Subcutaneous adipose tissue (tissue), 3 donors: ENCODE data around the genes SYCN, ZFP36 and TIMM50.

DNA sequence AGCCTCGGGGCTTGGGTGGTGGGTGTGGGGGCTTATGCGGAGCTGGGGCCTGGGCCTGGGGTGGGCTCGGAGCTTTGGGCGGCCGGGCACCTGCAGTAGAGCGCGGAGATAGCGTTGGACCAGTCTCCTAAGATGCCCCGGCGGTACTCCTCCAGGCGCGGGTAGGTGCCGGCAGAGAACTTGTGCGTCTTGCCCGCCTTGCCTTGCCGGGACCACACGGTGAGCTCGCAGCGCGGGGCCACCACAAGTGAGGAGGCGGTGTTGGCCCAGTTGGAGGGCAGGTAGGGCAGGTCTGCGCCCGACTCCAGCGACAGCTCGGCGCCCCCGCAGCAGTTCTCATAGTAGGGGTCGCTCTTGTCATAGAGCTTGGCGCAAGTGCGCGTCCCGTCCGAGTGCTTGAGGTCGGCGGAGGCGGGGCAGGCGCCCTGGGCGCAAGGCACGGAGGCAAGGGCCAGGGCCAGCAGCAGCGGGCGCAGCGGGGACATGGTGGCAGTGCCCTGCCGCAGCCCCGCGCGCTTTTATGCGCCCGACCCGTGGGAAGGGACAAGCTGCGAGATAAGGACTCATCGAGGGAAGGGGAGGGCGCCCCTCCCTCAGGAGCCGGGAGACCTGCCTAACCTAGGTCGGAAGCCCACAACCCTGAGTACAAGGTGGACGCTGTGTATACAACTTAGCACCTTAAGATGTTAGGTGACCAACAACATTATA is at the start of gene SYCN:
Gene SYCN (minus strand): TSS at position 494 of the 708 bp plus-strand sequence.
- PRO-cap, result no peak
- RAMPAGE, long total RNA, 3 experiments, result start-site peak on the minus strand in 1 of 3 experiments, centred at position 496 of the sequence, 78 reads per replicate

DNA sequence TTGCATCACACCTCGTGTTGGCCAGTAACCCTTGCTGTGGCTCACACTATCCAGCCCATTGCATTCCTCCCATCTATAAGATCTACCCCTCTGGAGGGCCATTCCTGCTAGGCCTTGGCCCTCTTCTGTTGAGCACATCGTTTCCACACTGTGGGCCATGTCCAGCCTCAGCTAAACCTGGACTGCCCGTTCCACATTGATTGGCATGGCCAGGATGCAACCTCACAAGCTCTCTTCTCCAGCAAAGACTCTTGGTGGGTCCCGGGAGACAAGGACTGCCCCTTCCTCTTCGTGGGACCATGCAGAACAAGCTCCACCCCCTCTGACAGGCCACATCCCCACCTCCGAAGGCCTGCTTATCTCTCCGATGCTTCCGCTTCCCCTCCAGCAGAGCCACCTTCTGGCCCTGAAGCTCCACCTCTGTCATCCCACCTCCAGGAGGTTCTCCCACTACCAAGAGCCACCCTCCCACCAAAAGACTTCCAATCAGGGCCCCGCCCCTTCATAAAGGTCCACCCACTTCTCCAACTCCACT is 10.2 kb downstream of the LRFN1 start:
- PRO-cap, result no peak
- RAMPAGE, long total RNA, 3 experiments, result no peak in any of the 3 experiments

- PRO-cap, result no peak
- RAMPAGE, long total RNA, 3 experiments, result no peak in any of the 3 experiments
Observed at GRCh38 chr19:39399473-39400803, 6.7 kb upstream of the ZFP36 start.

GRCh38 chr19:39406028-39406964 is at the start of gene ZFP36:
Gene ZFP36, plus strand, starts transcription at chr19:39406847.
- PRO-cap, result unidirectional peak, minus-strand start at chr19:39406428; bidirectional peak, plus-strand start at chr19:39406847, minus-strand start at chr19:39406686
- RAMPAGE, long total RNA, 3 experiments, result start-site peak on the plus strand in 1 of 3 experiments, at chr19:39406852-39406857 at its widest, 12 reads per replicate

DNA sequence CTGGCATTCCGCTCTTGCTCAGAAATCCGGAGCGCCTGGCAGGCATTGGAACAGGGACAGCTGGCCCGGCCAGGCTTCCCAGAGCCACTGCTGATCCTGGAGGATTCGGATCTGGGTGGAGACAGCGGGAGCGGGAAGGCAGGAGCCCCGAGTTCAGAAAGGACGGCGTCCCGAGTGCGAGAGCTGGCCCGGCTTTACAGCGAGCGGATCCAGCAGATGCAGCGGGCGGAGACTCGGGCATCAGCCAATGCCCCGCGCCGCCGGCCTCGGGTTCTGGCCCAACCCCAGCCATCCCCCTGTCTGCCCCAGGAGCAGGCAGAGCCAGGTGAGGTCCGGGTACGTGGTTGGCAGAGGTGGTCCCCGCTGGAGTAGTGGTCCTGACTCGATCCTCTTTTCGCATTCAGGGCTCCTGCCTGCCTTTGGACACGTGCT is 10.9 kb downstream of the PLEKHG2 start:
- PRO-cap, result no peak
- RAMPAGE, long total RNA, 3 experiments, result no peak in any of the 3 experiments

DNA sequence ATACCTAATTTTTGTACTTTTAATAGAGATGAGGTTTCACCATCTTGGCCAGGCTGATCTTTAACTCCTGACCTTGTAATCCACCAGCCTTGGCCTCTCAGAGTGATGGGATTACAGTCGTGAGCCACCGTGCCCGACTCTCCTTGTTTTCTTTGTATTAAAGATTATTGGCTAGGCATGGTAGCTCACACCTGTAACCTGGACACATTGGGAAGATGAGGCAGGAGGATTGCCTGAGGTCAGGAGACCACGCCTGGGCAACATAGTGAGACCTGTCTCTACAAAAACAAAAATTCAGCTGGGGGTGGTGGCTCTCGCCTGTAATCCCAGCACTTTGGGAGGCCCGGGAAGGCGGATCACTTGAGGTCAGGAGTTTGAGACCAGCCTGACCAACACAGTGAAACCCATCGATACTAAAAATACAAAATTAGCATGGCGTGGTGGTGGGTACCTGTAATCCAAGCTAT is 3.3 kb downstream of the RPS16 start:
- PRO-cap, result no peak
- RAMPAGE, long total RNA, 3 experiments, result no peak in any of the 3 experiments

- PRO-cap, result no peak
- RAMPAGE, long total RNA, 3 experiments, result no peak in any of the 3 experiments
Observed at GRCh38 chr19:39433838-39434347, 1.9 kb downstream of the RPS16 start.

- PRO-cap, result no peak
- RAMPAGE, long total RNA, 3 experiments, result no peak in any of the 3 experiments
Observed at GRCh38 chr19:39448074-39448348, 2.6 kb downstream of the SUPT5H start.

DNA sequence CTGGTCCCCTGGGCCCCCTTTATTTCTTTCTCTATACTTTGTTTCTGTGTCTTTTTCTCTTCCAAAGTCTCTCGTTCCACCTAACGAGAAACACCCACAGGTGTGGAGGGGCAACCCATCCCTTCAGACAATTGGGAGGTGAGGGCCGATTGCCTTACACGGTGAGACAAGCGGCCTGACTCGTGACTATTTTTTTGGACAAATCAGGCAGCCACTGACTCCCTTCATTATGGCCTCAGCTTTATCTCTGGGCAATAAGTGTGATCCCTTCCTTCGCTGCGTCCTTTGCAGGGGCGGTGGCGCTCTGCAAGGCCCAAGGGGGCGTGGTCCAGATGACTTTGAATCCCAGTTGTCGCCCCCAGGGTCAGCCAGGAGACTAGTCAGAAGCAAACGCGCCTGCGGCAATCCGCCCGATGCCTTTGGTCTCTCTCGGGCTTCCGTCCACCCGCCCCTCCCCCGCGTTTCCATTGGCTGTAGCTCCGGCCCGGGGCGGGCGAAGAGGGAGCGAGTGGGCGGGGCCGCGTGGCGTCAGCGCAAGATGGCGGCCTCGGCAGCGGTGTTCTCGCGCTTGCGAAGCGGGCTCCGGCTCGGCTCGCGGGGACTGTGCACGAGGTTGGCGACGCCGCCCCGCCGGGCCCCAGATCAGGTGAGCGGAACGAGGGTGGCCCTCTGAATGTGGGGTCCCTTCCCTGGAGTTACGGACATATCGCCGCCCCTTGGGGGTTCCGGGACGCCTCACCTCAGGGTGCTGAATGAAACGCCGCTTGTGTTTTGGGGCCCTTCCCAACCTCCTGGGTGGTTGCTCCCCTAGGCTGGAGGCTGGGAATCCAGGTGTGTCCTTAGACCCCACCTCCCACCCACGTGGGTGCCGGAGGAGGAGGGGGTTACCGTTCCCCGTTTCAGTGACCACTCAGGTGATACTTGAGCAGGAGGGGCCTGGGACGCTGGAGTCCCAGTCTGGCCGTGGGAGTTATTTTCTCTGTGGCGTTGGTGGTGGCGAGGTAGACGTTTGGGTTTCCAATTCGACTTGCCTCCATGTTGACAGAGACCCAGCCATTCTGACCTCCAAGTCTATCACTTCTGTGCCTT is at the start of gene TIMM50:
Gene TIMM50 (plus strand): TSS at position 523 of the 1,089 bp plus-strand sequence.
- PRO-cap, result bidirectional peak, plus-strand start at position 523 of the sequence, minus-strand start at position 428 of the sequence
- RAMPAGE, long total RNA, 3 experiments, result start-site peak on the plus strand in 3 of 3 experiments, centred at positions 545 to 548 of the sequence, 152 to 433 reads per replicate

DNA sequence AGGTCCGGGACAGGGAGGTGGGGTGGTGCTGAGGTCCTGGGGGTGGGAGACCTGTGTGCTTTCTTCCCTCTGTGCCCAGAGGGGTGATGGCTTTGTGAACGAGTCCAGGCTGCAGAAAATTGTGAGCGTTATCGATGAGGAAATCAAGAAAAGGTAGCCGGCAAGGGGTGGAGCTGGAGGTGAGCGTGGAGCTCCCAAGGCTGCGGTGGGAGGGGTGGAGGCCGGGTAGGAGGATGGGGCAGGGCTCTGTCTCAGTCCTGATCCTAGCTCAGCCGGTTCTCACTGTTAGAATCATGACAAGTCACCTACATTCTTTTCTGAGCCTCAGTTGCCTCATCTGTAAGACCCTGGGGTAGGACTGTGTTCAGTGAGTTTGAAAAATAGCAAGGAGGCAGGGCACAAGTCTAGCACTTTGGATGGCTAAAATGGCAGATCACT is 4.1 kb downstream of the SELENOV start:
- PRO-cap, result no peak
- RAMPAGE, long total RNA, 3 experiments, result no peak in any of the 3 experiments

DNA sequence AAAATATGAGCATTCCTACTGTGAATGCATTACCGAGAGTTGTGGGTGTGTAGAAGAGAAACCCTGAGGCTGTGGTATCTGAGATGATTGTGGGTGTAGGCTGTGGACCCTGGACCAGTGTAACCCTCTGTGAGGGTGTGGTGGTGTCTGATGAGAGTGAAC is 222 bp downstream of the LGALS14 start:
- PRO-cap, result no peak
- RAMPAGE, long total RNA, 3 experiments, result no peak in any of the 3 experiments

DNA sequence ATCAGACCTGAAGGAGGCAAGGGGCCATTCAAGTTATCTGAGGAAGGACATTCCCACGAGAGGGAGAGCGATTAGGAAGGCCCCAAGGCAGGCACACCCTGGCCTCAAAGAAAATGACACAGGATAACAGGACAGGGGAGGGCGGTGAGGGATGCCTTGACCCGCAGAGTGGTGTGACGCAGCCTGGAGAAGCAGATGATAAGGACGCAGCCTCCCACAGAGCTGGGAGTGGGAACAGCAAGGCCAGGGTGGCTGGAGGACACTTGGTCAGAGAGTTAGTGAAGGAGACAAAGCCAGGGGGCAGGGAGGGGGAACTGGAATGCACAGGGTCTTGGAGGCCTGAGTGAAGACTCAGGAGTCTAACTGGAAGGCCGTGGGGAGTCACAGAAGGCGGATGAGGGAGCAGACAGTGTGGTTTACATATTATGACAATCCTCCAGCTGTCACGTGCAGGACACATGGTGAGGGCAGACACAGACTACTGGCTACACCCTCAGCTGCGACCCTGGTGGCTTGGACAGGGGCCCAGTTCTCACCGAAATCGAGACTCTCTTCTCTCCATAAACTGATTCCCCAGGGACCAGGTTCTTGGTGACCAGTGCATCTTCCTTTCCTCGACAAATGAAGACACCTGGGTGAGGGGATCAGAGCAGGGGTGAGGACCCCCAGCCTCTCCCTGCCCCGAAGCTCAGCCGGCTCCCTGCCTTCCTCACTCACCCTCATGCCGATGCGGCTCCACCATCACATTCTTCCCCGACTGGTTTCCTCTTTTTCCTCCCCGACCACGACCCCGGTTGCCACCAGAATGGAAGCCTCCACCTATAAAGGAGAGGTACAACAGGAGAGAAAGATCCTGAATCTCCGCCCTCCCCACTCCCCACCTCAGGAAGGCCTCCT is 6.0 kb upstream of the DYRK1B start:
- PRO-cap, result no peak
- RAMPAGE, long total RNA, 3 experiments, result start-site peak on the minus strand in 1 of 3 experiments, centred at position 766 of the sequence, 17 reads per replicate

DNA sequence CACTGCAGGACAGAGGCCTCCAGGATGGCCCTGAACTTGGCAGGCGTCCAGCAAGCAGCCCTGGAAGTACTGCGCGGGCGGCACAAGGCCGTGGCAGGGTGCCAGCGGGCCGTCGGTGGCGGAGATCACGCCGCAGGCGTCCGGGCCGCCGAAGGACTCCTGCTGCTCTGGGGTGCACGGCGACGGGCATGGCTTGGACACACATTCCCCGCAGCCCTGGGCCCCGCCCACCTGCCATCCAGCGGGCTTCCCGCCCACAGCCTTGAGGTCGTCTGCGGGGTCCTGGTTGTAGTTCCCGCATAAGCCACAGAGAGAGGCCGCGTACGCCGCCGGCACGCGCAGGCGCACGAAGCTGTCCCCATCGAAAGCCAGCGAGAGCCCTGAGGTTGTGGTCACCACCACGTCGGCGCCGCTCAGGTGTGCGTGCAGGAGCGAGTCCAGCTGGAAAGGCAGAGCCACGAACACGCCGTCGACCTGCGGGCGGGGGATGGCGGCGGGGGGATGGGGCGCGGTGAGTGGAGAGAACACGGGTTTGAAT is 29.3 kb upstream of the FBL start:
- PRO-cap, result no peak
- RAMPAGE, long total RNA, 3 experiments, result no peak in any of the 3 experiments

- PRO-cap, result no peak
- RAMPAGE, long total RNA, 3 experiments, result no peak in any of the 3 experiments
Observed at GRCh38 chr19:39906065-39906359, 59.8 kb upstream of the FBL start.

GRCh38 chr19:39915350-39915825 is 55.6 kb upstream of the PSMC4 start:
- PRO-cap, result no peak
- RAMPAGE, long total RNA, 3 experiments, result start-site peak on the minus strand in 1 of 3 experiments, at chr19:39915367-39915785 at its widest, 11 reads per replicate

GRCh38 chr19:40147605-40148444 is 43.4 kb upstream of the MAP3K10 start:
- PRO-cap, result unidirectional peak, plus-strand start at chr19:40147831
- RAMPAGE, long total RNA, 3 experiments, result no peak in any of the 3 experiments

DNA sequence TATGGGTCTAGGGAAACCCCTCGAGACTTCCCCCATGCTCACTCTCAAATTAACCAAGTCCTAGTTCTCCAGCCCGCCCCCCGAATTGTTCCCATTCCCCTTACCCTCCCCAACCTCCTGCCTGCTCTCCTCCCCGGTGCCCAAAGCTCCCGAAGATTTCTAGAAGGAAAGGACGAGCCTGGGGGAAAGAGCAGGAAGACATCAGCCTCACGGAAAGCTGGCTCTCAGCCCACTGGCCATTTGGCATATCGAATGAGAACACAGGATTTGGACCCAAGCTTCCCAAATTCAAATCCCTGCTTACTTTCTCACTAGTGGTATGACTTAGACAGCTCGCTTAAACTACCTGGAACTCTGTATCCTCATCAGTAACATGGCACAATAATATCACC is 304 bp upstream of the TTC9B start:
- PRO-cap, result no peak
- RAMPAGE, long total RNA, 3 experiments, result no peak in any of the 3 experiments

GRCh38 chr19:40225258-40225802 is 1.2 kb downstream of the CCNP start:
- PRO-cap, result no peak
- RAMPAGE, long total RNA, 3 experiments, result no peak in any of the 3 experiments

DNA sequence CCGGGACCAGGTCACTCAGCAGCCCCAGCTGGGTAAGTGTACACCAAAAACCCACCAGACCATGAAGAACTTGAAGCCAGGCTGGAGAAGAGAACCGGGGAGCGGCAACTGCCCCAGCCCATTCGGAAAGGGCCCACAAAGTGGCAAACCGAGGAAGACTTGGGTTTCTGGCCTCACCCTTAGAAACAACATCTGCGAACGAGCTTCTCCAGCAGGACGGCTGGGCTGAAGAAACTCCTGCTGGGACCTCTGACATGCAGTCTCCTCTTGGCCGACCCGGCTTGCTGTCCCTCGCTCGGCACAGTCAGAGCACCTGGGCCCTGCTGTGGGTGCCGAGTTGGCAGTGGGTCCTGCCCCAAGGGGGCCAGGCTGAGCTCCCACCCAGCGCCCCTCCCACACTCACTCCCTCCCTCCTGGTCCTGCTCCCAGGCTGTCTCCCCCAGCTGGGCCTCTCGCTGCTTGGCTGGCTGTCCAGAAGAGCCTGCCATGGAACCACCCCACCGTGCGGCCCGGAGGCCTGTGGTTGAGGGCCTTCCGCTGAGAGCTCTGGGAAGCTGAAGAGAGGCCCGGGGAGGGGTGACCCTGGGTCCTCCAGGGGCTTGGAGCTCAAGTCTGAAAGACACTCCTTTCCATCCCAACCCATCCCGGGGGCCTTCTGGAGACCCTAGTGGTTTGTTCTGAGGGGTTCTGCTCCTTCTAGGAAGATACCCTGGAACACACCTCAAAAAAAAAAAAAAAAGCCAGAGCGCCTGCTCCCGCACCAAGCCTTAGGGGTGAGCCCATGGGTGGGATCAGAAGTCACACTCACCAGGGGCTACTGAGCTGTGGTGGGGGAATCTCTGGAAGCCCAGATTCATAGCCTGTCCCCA is 6.0 kb downstream of the AKT2 start:
- PRO-cap, result no peak
- RAMPAGE, long total RNA, 3 experiments, result start-site peak on the minus strand in 2 of 3 experiments, centred at positions 377 to 393 of the sequence, 17 to 46 reads per replicate

DNA sequence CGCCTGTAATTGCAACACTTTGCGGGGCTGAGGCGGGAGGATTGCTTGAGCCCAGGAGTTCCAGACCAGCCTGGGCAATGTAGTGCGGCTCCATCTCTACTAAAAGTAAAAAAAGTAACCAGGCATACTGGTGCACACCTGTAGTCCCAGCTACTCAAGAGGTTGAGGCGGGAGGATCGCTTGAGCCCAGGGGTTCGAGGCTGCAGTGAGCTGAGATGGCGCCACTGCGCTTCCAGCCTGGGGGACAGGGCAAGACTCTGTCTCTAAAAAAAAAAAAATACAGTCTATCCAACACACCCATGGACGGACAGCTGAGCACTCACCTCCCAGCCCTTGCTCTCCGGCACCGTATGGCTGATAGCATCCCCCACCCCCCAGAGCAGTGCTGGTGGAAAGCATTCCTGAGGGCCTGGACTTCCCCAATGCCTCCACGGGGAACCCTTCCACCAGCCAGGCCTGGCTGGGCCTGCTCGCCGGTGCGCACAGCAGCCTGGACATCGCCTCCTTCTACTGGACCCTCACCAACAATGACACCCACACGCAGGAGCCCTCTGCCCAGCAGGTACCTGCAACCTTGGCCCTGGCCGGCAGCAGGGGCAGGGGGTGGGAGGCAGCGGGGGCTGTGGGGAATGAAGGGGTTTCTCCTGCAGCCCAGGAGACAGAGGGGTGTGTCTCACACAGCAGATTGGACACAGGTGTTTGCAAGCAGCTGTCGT is 19.0 kb downstream of the PLD3 start:
- PRO-cap, result no peak
- RAMPAGE, long total RNA, 3 experiments, result no peak in any of the 3 experiments